ENCODE results near the genes GRM6 and LTC4S.

DNA sequence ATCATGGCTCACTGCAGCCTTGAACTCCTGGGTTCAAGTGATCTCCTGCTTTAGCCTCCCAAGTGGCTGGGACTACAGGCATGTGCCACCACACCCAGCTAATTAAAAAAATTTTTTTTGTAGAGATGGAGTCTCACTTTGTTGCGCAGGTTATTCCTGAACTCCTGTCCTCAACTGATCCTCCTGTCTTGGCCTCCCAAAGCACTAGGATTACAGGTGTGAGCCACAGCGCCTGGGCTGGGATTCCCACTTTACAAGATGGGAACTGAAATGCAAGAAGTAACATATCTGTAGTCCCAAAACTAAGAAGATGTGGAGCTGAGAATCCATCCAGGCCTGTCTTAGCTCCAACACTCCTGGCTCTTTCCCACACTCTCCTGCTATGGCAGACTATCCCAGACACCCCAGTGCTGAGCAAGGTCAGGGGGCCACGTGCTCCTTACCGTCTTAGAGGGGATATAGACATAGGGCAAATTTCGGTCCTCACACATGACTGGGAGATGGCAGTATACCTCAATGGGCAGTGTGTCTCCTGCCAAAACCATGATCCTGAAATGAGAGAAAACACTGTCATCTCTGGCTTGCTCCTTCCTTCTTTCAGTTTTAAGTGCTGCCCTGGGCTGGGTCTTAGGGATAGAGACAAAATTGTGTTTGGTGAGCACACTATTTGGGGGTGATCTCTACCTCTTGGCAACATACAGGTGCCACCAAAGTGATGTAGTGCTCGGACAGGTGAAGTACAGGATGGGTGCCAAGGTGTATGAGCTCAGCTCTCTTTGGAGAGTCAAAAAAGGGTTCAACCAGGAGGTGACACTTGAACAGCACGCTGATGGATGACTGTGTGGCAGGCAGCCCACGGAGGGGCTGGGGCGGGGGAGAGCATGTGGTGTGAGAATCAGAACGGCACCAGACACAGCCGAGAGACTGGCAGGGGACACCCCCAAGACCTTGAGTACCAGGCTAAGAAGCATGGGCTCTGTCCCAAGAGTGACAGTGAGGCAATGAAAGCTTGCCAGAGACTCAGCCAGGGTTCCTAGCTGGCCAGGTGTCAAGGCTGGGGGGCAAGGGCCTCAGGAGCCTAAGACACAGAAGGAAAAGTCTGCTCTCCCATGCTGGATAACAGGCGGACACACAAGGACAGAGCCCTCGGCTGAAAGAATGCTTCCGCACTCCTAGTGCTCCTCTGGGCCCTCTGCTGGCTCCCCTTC is 2.8 kb downstream of the NHP2 start:
- PRO-cap, result no peak

- PRO-cap, result no peak
Observed at GRCh38 chr5:178212780-178213643, 8.7 kb downstream of the HNRNPAB start.

DNA sequence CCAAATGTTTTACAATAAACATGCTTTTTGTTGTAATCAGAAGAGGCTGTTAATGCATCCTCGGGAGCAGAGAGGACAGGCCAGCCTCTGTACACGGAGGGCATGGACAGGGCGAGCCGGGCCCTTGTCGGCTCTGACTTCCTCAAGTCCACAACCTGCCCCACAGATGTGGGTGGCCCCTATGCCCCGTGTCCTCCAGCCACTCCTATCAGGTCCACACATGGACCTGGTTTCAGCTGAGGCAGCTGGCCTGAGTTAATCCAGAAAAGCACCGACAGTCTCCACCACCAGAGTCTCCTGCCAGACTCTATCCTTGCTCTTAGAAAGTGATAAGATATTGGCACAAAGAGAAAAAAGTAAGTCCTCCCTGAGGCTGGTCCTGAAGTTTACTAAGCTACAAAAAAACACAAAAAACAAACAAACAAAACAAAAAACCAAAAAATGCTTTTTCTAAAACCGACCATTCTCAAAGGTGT is 52.4 kb upstream of the PHYKPL start:
- PRO-cap, result no peak

- PRO-cap, result no peak
Observed at GRCh38 chr5:178467582-178468393, 122.4 kb downstream of the COL23A1 start.

- PRO-cap, result no peak
Observed at GRCh38 chr5:178544472-178544999, 45.7 kb downstream of the COL23A1 start.

GRCh38 chr5:178832387-178832953 is 27.3 kb upstream of the ZNF354B start:
- PRO-cap, result no peak

DNA sequence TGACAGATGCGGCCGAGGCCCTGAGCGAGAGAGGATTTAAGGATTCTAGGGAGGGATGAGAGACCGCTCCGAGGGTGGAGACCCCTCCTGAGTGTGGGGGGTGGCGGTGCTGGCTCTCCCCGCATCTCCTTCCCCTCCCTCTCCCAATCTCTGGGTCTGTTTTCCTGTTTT is at the start of gene GRM6:
Gene GRM6, minus strand, starts transcription at position 11 of the 171 bp plus-strand sequence.
- PRO-cap, result no peak

- PRO-cap, result no peak
Observed at GRCh38 chr5:179265360-179266217, 79.7 kb downstream of the ADAMTS2 start.

DNA sequence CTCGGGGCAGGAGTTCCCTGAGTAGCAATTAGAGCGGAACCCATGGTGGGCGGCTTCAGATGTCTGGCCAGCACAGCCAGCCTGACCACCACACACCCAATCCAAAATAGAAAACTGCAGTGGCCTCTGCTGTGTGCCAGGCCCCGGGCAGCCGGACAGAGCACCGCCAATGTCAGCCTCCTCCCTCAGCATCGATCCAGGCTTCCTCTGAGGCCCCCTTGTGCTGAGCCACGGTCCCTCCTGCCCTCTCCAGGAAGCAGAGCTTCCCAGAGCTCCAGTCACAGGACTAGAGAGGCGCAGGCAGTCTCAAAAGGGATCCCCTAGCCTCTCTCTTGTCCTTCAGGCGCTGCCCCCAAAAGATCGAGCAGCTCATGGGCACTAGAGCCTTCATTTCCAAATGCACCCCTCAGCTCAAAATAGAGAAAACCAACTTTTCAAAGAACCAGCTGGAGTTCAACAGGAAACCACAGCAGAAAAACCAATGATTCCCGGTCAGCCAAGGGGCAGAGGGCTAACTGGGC is 2.6 kb downstream of the ADAMTS2 start:
- PRO-cap, result no peak

GRCh38 chr5:179456050-179456437 is 94.3 kb upstream of the RUFY1 start:
- PRO-cap, result no peak

GRCh38 chr5:179618969-179619834 is 4.3 kb downstream of the HNRNPH1 start:
- PRO-cap, result no peak

DNA sequence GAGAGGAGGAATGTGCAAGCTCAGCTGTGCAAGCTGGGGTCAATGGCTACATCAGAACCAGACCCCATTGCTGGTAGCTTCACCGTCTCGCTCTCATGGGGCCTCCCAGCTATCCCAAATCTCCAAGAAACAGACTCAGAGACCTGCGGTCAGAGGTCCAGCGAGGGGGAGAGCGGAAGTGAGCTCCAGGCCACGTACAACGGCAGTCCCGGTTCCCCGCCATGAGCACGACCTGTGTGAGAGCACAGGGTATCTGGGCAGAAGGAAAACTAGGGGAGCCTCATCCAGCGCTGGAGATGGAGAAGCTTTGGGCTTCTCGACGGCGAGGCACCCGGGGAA is 23.3 kb downstream of the CBY3 start:
- PRO-cap, result no peak

DNA sequence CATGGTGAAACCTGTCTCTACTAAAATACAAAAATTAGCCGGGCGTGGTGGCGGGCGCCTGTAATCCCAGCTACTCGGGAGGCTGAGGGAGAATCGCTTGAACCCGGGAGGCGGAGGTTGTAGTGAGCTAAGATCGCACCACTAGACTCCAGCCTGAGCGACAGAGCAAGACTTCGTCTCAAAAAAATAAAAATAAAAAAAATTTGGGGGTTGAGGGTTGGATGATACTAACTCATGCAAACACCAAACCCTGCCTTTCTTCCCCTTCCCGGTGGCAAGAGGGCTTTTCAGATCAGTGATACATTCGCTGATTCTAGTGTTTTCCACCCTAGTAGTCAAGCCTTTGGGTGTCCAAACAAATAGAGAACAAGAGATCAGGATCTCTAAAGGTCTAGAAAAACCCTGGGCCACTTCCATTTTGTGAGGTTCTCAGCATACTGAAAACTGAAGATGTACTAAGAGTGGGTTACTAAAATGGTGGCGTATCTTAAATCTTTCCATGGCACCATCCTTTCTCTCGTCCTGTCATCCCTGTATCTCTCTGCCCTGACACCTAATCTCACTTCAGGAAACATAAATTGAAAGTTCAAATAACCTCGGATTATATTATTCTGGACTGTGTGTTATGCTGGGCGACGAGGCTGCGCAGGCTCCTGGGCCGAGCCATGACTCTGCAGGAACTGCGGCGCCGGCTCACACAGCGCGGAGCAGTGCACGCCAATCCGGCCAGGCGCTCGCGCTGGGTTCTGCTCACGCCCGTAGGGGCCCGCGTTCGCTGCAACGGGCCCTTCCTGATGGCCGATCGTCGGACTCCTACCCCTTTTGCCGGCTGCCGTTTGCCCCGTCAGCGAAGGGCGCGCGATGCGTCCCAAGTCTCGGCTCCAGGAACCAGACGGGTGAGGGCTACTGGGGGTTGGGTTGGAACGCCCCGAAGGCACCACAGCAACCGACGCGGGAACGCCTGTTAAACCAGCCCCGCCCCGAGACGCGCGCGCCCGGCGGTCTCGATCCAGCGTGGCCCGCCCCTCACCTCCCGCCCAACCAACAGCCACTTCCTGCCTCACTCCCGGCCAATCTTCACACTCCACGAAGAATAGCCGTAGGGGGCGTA is 704 bp upstream of the CANX start:
- PRO-cap, result bidirectional peak, plus-strand start at position 696 of the sequence, minus-strand start at position 682 of the sequence; bidirectional peak, plus-strand start outside the sequence, minus-strand start at position 815 of the sequence

DNA sequence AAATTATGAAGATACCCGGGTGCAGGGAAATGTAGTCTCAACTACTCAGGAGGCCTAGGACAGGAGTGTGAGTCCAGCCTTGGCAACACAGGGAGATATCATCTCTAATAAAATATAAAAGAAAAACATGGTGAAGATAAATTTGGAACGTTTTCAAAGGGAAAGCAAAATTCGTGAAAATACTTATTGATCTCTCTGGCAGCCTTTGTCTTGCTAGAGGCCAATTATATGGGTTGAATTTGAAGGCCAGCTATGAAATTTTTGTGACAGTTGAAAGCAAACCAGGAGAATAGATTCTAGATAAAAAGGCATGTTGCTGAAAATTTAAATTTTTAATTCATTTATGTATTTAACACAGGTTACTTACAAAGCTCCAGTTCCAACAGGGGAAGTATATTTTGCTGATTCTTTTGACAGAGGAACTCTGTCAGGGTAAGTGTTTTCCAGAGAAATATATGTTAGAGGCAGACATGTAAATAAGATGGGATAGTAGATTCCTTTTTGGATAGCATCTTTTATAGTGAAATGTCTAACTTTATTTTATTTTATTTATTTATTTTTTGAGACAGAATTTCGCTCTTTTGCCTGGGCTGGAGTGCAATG is 7.2 kb downstream of the CANX start:
- PRO-cap, result no peak

DNA sequence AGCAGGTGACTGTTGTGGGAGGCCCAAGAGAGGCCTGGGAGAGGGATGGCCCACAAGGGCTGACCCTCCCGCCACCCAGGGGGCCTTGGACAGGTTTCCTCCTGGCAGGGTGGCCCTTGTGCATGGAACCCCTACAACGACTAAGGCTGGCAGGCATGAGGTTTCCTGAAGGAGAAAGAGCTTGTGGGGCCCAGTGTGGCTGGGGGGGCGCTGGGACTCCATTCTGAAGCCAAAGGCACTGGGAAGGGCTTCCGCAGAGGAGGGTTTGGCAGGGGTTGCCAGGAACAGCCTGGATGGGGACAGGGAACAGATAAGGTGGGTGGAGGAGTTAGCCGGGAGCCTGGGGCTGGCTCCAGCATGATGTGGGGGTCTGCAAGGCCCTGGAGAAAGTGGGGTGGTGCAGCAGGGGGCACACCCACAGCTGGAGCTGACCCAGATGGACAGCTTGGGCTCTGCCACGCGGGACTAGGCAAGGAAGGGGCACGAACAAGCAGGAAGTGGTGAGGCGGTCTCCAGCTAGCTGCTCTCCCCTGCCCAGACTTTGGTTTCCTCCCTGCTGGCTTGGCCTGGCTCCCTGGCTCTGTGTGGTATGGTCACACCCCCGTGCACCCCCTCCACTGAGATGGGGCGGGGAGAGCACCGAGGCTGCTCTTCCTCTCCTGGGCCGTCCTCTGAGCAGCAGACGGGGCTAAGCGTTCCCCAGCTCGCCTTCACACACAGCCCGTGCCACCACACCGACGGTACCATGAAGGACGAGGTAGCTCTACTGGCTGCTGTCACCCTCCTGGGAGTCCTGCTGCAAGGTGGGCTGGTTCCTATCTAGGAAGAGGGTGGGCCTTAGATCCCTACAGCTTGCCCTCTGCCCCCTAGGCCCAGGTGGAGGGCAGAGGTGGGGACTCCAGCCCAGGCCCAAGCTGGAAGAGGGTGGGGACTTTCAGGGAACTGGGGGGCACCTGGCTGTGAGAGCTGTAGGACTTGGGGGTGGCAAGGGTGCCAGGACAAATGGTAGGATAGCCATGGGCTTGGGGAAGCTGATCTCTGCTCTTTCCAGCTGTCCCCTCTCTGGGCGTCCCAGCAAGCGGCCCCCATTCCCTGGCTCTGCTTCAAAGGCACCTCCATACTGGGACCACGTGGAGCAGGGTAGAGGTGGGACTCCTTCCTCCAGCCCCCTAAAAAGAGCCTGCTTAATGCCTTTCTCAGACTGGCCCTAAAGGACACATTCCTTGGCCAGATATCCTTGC is at the start of gene LTC4S:
Gene LTC4S, plus strand, starts transcription at position 651 of the 1,241 bp plus-strand sequence.
- PRO-cap, result no peak

GRCh38 chr5:179796450-179796867 is 2.7 kb downstream of the LTC4S start:
- PRO-cap, result no peak

DNA sequence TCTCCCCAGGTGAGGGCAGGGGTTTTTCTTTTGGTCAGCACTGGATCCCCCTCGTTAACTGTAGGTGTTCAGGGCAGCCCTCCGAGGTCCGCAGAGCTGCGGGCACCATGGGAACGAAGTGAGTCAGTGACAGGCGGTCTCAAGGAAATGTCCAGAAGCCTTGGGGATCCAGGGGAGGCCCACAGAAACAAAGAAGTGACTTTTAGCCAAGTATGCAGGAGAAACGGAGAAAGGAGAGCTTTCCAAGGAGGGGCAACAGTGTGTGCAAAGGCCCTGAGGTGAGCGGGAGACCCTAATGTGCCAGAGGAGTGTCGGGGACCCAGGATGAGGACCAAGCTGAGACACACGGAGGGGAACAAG is 3.1 kb downstream of the LTC4S start:
- PRO-cap, result no peak

GRCh38 chr5:179804604-179804993 is 2.1 kb downstream of the MGAT4B start:
- PRO-cap, result no peak

DNA sequence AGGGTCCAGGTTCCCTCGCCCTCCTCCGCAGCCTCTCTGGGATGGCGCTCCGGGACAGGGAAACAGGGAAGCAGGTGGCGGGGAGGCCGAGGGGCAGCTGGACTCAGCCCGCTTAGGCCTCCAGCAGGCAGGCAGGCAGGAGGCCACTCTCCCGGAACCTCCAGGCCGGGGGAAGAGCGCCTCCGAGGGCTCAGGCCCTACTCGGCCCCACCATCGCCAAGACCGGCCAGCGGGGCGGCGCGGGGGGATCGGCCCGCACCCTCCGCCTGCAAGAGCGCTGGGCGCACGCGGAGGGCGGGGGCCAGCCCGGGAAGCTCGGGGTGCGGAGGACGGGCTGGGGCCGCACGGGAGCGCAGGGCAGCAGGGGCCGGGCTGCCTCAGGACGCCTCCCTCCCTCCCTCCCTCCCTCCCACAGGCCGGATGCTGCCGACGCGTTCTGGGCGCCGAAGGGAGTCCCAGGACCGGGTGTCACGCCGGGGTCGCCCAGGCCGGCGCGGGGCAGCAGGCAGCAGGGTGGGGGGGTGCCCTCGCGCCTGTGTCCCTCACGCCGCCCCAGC is 996 bp downstream of the MGAT4B start:
- PRO-cap, result no peak

DNA sequence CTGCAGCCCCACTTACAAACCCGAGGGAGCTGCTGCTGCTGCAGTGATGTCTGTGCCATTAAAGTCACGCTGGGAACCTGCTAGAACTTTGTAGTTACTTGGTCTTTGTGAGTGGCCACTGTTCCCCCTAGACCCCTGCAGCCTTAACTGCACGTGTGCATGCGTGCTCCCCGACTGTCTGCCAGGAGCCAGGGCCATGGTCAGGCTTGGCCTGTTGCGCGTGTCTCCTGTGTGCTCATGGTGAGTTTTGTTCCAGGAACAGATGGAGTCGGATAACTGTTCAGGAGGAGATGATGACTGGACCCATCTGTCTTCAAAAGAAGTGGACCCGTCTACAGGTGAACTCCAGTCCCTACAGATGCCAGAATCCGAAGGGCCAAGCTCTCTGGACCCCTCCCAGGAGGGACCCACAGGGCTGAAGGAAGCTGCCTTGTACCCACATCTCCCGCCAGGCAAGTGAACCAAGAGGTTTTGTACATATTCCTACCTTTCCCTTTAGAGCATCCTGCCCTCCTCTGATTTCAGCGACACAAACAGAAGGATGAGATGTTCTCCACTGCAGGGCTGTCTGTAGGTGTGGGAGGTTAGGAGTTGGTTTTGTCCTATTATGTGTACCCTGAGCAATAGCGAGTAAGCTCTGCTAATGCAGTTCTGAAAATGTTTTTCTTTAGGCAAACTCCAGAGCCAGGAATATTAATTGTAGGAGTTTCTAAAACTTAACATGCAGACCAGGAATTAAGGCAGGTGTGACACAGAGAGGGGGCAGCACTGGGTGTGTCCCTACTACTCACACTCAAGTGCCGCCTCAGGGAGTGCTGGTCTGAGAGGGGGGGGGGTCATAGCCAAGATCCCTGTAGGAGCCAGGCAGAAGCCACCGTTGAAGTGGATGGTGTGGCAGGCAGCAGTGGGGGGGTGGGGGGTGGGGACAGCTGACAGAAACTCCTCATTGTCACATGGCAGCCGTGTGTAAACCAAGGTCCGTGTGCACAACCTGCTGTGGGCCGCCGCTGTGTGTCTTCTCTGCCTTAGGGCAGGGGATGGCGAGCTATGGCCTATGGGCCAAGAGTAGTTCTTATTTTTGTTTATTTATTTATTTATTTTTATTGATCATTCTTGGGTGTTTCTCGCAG is 13.0 kb downstream of the SQSTM1 start:
- PRO-cap, result no peak

All from progenitor cell of endocrine pancreas (in vitro differentiated cells).